Ileum (tissue), 1 donor: Measurements from ENCODE around the gene AUH.

DNA sequence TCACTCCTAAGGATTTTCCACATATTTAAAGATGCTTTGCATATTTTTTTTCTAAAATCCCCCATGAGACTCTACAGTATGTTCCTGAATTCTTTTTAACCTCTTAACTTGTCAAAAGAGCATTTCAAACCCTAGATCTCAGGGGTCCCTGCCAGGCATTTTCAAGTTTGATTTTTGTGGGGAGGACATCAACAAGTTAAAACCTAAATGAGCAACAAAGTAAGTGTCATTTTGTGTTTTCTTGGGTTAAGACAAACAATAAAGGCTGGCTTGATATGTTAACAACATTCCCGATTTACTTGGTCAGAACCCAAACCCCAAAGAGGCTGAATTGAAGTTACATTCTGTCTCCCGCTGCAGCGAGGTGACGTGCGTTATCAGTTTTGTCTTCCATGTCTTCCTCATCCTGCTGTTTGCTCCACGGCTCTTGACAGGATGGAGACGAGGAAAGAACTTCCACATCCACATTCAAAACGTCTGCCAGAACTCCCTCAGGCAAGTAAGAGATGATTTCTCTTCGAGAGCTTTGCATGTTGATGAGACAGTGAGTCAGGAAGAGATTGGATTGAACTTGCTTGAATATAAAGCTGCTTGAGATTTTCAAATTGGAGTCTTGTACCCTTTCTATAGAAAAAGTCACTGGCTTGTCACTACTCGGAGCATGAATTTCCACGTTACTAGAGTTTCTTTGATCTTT lies 242.7 kb downstream of the AUH start:
- PRO-cap: no peak

DNA sequence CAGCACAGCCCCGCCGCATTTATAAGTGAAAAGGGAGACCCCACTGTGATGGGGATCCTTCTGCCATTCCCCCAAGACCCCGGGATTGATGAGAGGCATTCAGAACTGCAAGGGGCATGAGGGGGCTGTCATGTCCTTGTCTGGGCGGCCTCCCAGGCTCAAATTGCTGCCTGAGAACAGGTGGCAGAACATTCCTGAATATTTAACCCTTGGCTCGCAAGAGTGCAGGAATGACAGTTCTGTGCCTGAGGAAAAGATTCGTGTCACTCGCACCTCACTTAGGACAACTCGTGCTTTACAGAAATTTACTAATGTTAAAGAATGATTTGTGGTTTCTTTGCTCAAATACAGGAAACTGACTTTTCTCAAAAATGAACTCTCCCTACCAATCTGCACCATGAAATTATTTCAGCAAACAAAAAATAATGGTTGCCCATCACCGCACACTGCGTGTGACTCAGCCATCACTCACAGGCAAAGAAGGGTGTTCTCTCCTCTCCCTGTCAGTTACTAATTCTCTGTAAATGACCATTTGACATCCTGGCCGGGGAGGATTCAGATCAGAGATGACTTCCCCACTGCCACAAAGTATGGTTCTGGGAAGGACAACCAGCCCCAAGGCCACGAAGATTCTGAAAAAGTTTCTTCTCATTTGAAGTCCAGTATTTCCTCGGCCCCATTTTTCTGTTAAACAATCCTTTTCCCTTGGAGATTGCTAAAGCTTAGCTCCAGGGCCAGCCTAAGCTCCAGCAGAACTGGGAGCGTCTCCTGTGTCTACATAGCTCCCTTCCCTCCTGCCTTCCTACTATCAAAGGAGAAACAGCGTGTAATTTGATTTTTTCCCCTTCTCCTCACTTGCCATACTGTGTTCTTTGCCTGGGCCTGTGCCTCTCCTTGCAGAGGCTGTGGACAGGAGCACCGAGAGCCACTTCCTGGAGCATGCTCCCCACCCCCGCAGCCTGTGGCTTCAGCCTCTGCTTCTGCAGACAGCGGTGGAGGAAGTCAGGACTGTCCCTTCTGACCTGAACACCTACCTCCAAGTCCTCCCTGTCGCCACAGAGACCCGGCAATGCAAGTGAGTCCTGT lies 199.4 kb downstream of the AUH start:
- PRO-cap: no peak

GRCh38 chr9:91195388-91196749 lies 165.8 kb downstream of the AUH start:
- PRO-cap: no peak

DNA sequence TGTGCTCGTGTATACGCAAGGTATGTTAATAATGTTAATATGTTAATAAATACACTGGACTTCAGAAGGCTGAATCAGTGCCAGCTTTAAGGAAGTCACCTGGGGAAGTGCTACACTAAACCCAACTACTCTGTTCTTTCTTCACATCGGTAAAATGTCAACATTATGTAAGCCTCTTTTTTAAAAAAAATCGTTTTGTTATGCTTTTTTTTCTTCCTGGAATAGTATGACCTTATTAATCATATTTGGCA lies 76.0 kb downstream of the AUH start:
- PRO-cap: no peak

- PRO-cap: no peak
Observed at GRCh38 chr9:91286053-91286292, 75.7 kb downstream of the AUH start.

DNA sequence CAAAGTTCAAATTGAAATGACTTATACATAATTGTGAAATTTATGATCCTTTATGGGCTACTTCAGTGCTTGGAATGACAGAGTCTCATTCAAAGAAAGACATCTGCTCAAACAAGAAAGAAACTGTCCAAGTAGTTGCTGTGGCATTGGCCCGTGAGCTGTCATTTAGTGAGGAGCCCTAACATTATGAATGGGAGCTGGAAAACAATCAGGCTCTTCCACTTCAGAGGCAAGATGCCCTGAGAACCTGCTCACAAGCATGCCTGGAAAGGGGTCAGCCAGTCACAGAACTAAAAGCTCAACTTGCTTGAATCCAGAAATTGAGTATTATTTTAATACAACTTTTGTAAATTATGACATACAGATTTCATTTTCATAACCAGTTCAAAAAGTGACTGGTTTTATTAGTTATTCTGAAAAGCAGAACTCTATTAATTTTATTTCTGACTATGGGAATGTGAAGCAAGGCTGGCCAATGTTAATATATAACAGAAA lies 63.3 kb downstream of the AUH start:
- PRO-cap: no peak

- PRO-cap: bidirectional peak, plus-strand start at chr9:91361335, minus-strand start at chr9:91361249; unidirectional peak, minus-strand start at chr9:91361948
Observed at GRCh38 chr9:91361153-91362242, at the start of gene AUH. AUH (minus strand) TSS chr9:91361918.

GRCh38 chr9:91375134-91375428 lies 13.4 kb upstream of the AUH start:
- PRO-cap: no peak

DNA sequence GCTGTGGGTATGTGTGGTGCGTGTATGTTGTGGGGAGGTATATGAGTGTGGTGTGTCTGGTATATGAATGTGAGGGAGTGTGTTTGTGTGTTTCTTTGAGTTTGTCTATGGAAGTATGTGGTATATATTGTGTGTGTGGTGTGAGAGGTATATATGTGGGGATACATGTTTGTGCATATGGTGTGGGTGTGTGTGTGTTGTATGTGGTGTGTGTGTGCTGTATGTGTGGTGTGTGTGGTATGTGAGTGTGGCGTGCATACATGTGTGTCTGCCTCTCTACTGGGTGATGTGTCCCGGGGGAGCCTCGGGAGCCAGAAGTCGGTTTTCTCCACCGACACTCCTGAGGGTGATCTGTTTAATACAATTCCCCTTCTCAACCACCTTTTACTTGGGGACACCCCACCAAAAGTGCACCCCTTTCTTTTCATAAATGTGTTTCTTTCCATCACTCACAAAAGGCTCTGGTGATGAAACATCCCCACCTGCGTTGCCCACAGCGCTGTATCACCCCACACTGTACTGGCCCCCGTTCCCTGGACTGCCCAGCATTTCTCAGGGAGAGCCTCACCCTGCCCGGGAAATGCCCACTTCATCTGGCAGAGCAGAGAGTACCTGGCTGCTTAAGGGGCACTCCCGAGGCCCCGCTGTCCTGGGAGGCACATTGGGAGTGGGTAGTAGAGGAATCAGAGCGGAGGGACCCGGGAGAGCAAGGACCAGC lies 110.4 kb downstream of the ROR2 start:
- PRO-cap: no peak

- PRO-cap: no peak
Observed at GRCh38 chr9:91948083-91949293, 1.5 kb downstream of the ROR2 start.

GRCh38 chr9:92072237-92073256 lies 42.7 kb downstream of the SPTLC1 start:
- PRO-cap: no peak

GRCh38 chr9:92086703-92087271 lies 28.4 kb downstream of the SPTLC1 start:
- PRO-cap: no peak

GRCh38 chr9:92133808-92134657 lies 18.8 kb upstream of the SPTLC1 start:
- PRO-cap: no peak

DNA sequence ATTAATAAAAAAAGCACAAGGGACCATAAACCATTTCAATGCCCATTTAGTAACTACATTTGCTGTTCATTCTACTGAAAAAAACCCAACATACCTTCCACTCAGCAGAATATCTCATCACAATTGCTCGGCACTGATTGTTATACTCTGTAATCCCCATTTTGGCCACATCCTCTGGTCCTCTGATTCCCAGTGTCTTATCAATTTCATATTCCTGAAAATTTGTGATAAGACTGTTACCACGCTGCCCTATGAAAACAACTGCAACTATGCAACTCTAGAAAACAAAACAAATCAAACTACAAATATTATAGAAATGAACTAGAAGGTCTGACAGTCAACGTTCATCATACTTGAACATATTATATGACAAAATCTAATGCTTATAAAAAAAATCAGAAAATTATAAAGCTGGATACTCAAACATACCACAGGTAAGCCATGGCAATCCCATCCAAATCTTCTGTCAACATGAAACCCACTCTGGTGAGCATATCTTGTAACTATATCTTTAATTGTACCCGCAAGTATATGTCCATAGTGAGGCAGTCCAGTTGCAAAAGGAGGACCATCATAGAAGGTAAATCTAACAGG lies 5.7 kb downstream of the IARS1 start:
- PRO-cap: no peak

GRCh38 chr9:92310457-92310839 lies 14.7 kb downstream of the NOL8 start:
- PRO-cap: no peak

DNA sequence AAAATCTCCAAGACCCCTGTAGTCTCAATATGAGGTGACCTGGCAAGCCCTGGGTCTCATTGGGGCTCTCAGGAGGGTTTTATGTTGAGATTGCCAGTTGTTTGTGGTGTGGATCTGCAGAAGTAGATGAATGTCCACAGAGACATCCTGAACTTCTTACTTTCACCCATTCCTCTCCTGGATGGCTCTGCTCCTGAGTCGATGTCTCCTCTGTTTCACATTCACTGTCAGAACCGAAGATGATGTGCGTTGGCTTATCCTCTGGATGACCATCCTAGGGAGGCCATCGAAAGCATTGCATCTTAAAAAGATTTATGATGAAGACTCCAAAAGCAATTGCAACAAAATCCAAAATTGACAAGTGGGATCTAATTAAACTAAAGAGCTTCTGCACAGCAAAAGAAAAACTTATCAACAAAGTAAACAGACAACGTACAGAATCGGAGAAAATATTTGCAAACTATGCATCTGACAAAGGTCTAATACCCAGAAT lies 14.1 kb downstream of the NOL8 start:
- PRO-cap: no peak

- PRO-cap: no peak
Observed at GRCh38 chr9:92634397-92634611, 35.6 kb downstream of the IPPK start.

DNA sequence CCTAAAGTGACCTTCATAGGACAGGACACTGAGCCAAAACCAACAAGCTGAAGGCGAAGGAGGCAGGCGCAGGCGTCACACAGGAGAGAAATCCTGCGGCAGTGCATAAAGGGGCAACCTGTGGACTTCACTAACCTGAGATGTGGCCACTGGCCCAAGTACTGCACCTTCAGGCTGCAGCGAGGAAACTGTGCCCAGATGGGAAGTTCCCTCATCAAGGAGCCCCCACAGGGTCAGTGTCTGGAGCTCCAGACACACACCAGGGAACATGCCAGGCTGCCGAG lies 3.7 kb downstream of the IPPK start:
- PRO-cap: no peak

DNA sequence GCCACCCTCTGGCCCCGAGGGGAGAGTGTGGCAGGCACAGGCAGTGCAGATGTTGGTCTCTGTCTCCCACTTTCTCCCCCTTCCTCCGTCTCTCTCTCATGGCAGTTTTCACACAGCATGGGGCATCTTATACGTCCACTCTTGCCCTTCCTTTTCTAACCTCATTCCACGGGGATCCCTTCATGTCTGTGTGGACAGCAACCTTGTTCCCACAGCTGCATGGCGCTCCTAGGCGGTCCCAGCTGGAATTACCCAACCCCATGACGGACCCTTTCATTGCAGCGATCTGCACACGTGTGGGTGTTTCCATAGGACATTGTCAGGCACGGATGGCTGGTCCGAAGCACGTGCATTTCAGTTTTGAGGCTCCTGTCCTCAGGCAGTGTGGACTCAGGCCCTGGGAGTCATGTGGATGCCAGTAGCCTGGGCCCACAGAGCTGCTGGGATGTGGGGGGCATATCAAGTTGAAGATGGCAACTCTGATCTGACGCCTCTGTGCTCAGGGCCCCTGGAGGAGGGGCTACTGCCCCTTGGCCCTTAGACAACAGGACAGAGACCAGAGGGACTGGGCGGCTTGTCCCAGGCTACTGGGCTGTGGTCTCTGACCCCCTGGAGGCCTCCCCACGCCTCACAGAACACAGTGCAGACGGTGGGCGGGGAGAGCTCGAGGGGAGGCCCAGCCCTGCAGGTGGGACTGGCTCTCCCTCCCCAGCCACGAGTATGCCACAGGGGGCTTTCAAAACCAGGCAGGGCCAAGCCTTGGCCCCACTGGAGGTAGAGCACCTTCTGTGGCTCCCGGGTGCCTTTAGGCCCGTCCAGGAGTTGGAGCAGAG lies 15.1 kb downstream of the CARD19 start:
- PRO-cap: no peak

DNA sequence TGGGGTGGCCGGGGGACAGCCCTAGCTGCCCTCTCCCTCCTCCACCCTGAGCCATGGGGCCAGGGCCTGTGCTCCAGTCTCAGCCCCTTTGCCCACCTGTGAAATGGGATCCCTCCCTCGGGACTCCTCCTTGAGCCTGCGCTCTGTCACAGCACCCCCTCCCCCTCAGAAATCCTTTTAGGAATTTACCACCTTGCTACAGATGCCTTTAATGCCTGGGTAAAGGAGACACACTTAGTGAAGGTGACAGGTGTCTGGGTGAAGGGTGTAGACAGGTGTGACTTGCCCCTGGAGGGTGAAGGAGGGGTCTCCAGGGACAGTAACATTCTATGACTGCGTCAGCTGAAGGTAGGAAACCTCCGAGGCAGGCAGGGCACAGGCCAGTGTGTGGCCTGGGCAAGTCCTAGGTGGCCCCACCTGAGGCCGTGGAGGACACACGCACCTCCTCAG lies 18.0 kb downstream of the CARD19 start:
- PRO-cap: no peak